NB4 (cell line): Measurements from ENCODE around the genes CZIB and LRRC42.

DNA sequence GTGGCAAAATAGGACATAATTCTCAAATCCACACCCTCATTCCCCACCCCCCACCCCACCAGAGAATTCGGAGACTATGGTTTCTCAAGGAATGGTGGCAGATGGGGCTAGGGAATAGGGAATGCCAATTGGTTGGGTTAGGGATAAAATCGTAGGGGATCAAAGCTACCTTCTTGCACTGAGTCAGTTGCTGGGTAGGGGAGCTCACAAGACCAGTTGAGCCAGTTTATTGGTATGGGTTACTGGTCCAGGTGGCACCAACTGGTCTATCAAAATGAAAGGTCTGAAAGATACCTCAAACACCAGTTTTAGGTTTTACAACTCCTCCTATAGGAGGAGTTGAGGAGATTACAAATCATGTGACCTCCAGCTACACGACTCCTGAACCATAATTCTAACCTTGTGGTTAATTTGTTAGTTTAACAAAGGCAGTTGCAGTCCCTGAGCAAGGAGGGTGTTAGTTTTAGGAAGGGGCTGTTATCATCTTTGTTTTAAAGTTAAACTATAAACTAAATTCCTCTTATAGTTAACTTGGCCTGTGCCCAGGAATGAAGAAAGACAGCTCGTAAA lies 2.4 kb downstream of the SHISAL2A start:
- RRBS = no CpG with 5 or more reads among the region's 4 CpGs

DNA sequence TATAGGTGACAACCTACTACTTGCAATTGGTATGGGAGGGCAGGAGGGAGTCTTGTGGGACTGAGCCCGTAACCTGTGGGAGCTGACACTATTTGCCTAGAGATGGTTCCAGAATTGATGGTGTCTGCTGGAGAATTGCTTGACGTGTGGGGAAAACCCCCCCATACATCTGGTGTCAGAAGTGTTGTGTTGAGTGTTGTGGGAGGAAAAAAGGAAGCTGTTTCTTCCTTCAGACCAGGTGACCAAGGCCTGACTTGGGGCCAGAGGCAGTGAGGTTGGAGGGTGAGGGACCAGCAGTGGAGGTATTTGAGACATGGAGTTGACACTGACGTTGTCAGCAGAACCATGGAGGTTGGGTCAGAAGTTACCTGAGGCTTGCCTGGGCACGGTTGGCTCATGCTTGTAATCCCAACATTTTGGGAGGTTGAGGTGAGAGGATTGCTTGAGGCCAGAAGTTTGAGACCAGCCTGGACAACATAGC lies 8.4 kb downstream of the SHISAL2A start:
- RRBS = no CpG with 5 or more reads among the region's 4 CpGs

DNA sequence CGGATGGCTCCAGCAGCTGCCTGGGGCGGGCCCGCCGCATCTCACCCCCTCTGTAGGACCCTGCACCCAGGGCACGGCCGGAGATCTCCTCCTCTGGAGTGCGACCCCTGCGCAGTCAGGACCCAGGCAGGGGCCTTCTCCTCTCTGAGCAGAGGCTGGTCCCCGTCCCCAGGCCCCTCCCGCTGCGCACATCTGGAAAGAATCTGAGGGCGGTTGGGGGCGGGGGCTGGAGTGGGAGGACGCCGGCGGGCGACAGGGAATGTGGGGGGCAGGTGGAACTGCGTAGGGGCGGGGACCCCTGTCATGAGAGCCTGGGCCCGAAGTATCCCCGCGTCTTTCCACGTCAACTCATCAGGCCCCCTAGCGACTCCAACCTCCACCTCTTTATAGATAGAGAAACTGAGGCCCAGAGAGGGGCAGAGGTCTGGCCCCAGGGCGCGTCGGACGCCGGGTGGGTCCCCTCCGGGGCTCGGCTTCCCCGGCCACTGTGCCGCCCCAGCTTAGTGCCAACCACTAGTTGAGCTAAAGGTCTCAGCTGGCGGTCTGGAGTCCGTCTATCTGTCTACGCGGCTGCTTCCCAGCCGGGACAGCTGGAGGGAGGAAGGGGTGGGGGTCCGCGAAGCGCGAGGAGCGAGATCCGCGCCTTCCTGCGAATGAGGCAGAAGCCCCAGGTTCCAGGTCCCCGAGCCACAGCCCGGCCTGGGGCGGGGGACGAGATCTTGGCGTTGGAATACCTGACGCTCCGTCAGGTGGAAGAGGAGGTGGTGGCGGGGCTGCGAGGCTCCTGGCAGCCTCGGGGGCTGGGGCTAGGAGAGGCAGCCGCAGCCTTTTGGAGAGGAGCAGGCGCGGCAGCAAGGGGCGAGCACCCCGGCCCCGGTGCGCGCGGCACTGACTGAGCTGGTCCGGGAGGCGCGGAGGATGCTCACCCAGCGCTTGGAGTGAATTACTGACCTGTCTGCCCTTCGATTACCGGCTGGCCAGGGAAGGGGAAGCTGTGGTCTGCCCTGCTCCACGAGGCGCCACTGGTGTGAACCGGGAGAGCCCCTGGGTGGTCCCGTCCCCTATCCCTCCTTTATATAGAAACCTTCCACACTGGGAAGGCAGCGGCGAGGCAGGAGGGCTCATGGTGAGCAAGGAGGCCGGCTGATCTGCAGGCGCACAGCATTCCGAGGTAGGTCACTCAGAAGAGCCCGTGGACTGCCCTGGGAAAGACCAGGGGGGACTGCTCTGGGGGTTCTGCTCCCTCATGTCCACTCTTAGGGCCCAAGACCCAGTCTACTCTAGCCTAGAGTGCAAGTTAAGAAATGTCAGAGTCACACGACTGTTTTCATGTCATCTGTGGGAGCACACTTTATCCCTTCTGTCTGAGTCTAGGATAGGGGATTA lies 869 bp downstream of the PODN start:
- RRBS = 47% methylated on average over 15 of the region's 82 CpGs

GRCh38 chr1:53081780-53082258 lies 19.8 kb downstream of the PODN start:
- RRBS = 92% methylated on average over 4 of the region's 10 CpGs

DNA sequence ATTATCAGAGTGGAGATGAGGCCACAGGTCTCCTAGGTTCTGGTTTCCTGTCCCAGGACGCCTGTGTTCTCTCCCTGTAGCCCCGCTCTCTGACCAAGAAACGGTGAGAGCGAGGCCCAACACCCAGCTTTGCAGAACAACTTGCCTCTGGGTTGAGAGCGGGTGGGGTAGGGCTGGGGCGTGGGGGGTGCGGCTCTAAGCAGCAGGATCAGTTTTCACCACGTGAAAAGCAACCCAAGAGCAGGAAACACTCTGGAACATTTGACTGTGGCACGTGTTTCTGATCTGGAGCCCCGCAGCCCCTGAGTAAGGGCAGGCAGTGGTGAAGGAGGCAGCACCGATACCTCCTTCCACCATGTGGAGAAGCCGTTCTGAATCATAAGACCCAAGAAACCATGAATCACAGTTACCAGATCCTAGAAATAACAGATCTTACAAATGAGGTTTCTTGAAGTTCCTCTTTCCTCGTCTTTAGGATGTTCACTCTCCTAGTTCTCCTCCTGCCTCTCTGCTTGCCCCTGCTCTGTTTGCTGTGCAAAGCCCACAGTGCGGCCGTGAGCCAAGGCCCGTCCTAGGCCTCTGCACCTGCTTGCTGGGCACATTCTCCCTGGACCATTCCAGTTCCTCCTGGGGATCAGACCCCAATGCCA lies 32.0 kb downstream of the SLC1A7 start:
- RRBS = no CpG with 5 or more reads among the region's 16 CpGs

- RRBS = no CpG with 5 or more reads among the region's 11 CpGs
Measured at GRCh38 chr1:53111071-53111665, 31.3 kb downstream of the SLC1A7 start.

GRCh38 chr1:53121483-53122082 lies 20.9 kb downstream of the SLC1A7 start:
- RRBS = no CpG with 5 or more reads among the region's 15 CpGs

DNA sequence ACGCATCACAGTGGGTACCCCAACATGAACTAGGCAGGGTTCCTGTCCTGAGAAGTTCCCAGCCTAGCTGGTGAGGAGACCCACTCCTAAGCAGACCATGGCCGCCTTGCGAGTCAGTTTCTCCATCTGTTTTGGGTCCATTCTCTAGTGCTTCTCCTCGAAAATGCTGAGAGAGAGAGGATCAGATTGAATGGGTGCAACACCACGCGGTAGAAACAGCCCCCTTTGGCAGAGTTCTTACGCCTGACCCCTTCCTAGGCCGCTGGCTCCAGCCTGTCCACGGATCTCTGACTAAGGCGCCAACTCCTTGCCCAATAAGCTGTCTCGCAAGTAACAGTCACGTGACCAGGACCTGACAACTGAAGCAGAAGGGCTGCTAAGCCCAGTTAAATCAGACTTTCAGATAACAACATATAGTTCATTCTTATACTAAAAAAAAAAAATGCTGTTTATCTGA lies 7.2 kb downstream of the SLC1A7 start:
- RRBS = no CpG with 5 or more reads among the region's 12 CpGs

DNA sequence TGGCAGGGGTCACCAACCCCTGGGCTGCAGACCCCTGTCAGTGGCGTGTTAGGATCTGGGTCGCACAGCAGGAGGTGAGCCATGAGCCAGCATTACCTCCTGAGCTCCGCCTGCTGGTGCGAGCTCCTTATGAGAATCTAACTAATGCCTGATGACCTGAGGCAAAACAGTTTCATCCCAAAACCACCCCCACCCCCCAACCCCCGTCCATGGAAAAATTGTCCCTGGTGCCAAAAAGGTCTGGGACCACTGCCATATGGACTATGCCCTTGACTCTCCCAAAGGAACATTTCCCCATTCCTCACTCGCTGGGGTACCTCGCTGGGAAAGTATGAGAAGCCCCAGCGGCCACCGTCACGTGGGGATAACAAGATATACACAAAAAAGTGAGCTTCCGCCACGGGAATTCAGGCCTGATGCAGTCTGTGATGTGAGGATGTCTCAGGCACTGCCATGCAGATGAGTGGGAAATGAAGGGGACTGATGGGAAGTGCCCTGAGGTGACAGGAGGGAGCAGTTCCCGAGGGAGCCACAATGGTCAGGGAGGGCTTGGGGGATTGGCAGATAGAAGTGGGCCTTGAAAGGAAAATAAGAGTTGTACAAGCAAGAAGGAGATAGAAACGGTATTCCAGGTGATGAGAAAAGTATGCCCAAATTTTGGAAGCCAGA lies 6.3 kb upstream of the CPT2 start:
- RRBS = no CpG with 5 or more reads among the region's 14 CpGs

GRCh38 chr1:53219981-53220995 lies at the start of gene CZIB:
CZIB (minus strand) TSS chr1:53220634.
- RRBS = under 1% methylated on average over 9 of the region's 66 CpGs

- RRBS = no CpG with 5 or more reads among the region's 18 CpGs
Measured at GRCh38 chr1:53238109-53238395, 266 bp downstream of the MAGOH start.

- RRBS = 30% methylated on average over 4 of the region's 14 CpGs
Measured at GRCh38 chr1:53409935-53410564, 49.1 kb upstream of the DMRTB1 start.

DNA sequence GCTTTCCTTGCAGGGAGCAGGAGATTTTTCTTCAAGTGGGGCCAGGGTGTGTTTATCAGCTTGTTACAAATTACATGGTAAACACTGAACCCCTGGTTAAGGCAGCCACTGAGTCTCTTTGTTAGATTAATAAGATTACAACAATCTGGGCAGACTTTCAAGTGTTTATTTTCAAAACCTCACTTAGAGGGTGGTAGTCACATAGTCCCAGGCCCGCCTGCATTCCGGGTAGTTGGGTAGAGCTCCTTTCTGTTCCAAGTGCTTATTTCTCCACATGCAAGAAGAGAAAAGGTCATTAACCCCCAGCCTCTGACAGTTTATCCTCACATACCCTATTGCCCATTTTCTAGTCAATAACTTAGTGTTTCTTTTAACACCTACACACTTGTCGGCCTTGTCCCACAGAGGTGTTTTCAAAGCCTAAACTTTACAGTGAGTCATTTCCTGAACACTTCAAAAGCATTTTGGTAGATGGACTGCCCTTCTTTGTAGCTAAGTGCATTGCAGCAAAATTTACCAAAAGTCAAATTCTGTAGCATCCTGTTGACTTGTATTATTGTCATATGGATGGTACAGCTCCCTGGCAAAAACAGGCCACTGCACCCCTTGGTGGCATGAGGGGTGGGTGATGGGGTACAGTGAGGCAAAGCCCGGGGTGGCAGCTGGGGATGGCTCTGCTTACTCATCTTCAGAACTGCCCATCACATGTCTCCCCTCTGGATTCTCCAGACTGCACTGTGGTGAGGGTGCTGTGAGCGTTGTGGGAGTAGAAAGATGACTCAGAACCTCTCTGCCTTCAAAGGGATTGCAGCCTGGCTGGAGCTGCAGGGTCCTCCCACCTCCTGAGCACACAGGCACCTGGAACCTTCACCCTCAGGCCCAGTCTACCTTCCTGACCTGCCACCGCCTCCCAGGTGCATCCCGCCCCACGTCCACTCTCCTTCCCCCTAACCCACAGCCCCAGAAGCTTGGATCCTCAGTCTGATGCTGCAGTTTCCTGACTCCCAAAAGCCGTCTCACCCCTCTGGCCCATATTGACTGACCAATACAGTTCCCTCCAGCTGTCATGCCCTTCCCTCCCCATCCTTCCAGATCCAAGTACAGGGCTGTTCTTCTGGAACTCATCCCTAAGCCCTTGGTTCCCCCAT lies 45.8 kb upstream of the DMRTB1 start:
- RRBS = no CpG with 5 or more reads among the region's 9 CpGs

DNA sequence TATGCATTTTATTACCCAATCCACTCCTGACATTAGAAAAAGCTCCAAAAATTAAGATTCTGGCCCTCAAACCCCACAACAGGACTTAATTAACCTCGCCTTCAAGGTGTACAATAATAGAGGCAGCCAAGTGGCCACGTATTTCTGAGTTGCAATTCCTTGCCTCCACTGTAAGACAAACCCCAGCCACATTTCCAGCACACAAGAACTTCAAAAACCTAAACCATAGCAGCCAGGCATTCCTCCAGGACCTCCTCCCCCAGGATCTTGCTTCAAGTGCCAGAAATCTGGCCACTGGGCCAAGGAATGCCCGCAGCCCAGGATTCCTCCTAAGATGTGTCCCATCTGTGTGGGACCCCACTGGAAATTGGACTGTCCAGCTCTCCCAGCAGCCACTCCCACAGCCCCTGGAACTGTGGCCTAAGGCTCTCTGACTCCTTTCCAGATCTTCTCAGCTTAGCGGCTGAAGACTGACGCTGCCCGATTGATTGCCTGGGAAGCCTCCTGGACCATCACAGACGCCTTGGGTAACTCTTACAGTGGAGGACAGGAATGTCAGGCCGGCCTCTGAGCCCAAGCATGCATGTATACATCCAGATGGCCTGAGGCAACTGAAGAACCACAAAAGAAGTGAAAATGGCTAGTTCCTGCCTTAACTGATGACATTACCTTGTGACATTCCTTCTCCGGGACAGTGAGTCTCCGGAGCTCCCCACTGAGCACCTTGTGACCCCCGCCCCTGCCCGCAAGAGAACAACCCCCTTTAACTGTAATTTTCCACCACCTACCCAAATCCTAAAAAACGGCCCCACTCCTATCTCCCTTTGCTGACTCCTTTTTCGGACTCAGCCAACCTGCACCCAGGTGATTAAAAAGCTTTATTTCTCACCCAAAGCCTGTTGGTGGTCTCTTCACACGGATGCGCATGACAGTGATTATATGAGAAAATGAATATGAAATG lies 24.7 kb upstream of the DMRTB1 start:
- RRBS = no CpG with 5 or more reads among the region's 16 CpGs

DNA sequence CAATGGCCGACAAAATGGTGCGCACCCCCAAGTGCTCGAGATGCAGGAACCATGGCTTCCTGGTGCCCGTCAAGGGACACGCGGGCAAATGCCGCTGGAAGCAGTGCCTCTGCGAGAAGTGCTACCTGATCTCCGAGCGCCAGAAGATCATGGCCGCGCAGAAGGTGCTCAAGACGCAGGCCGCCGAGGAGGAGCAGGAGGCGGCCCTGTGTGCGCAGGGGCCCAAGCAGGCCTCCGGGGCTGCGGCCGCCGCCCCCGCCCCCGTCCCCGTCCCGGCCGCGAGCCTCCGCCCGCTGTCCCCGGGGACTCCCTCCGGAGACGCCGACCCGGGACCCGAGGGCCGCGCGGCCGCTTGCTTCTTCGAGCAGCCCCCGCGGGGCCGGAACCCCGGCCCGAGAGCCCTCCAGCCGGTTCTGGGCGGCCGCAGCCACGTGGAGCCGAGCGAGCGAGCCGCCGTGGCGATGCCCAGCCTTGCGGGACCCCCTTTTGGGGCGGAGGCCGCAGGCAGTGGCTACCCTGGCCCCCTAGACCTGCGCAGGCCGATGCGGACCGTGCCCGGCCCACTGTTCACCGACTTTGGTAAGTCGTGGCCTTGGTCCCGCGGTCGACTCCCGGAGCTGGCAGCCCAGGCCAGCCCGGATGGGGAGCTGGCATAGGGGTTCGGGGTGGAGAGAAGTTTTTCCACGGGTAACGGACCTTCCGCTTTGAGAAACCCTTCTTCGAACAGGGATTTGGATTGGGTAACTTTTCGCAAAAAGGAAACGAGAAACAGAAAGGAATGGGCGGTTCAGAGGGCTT lies 452 bp downstream of the DMRTB1 start:
- RRBS = 69% methylated on average over 21 of the region's 78 CpGs

- RRBS = no CpG with 5 or more reads among the region's 6 CpGs
Measured at GRCh38 chr1:53572191-53573139, 113.3 kb downstream of the DMRTB1 start.

- RRBS = no CpG with 5 or more reads among the region's 4 CpGs
Measured at GRCh38 chr1:53902305-53902689, 8.3 kb downstream of the DIO1 start.

DNA sequence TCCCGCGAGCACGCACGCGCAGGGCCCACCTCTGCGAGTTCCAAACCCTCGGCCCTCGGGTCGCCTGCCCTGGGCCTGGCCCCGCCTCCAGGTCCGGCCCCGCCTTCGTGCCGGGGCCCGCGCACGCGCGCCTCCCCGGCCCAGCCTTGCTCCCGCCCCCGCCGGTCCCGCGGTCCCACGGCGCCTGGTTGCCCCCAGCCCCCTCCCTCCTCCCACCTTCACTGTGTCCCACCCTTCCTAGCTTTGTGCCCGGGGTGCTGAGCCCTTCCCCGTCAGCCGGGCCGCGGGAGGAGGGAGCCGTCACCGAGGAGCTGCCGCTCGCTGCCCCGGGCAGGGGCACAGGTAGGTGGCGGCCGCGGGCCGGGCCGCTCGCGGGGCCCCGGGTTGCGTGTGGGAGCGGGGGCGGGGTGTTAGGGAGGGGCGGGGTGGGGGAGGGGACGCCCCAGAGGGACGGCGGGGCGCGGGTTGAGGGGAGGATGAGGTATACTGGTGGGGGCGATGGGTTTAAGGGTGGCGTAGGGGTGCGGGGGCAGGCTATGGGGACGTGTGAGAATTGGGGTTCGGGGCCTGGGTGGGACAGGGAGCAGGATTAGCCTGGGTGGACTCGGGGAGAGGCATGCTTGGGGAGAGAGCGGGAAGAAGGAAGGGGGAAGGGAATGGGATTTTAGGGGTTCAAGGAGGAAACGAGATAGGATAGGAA lies at the start of gene LRRC42:
Gene LRRC42 (plus strand): TSS at position 143 of the 700 bp plus-strand sequence.
- RRBS = under 1% methylated on average over 17 of the region's 62 CpGs

- RRBS = no CpG with 5 or more reads among the region's 11 CpGs
Measured at GRCh38 chr1:54015908-54017145, 1.7 kb downstream of the LDLRAD1 start.

DNA sequence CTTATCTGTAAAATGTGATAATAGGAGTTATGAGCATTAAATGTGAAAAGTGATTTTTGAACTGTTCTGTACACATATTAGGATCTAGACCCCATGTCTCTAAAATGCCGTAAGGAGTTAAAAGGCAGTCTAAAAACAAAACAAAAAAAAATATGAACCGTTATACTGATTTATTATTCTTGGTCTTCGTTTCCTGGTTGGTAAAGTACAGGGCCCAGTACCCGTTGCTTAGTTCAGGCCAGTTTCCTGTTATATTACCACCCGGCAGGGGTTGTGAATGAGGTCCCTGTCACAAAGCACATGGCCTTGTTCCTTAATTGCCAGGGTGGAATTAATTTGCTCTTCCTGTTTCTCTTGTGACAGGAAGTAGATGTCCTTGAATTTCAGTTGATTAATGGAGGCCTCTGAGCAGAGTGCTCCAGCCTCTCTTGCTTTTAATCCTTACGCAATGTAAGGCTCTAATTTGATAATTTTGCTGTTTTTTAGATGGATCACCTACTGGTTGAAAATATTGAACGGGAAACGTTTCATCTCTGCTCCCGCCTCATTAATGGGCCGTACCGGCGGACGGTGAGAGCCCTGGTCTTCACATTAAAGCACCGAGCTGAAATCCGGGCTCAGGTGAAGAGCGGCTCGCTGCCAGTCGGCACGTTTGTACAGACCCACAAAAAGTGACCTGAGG lies 42.5 kb downstream of the TCEANC2 start:
- RRBS = no CpG with 5 or more reads among the region's 19 CpGs